Panc1 (cell line): ENCODE data around the genes NPIPB11, ZNF771 and ITGAL.

- RRBS, 2 experiments = no CpG with 5 or more reads among the region's 11 CpGs
These were observed 170.6 kb downstream of the LAT start for GRCh38 chr16:29155435-29155774.

DNA sequence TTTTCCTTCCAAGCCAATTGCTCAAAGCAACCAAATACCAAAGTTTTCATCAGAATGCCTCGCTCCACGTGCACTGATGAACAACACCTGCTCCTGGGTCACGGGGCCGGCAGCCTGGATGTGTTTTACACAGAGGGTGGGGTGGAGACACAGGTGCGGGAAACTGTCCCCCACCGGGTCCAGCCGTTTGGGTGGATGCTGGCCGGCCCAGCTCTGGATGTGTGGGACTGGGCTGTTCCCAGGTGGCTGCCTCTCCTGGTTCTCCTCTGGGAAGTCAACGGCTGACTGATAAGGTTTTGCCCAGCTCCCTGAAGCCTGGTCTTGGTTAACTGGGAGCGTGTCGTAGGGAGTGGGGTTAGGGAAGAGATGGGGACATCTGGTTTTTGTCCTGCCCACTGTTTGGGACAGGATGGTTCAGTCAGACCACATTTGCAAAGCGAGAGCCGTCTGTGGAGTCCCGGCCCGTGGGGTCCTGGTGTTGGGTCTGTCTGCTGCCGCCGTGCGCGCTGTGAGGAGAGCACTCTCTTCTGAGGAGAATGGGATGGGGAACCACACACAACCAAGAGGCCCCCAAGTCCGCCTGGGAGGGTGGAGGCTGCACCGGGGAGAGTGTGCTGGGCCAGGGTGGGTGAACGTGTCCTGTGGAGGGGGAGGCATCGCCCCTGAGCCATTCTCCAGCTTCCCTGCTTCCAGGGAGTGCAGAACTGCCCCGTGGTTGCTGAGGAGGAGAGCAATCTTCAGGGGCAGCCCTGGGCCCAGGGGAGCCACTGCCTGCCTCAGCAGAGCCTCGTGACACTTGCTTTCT, 173.0 kb downstream of the LAT start:
- RRBS, 2 experiments = 80 to 89% methylated on average over 2 of the region's 25 CpGs

DNA sequence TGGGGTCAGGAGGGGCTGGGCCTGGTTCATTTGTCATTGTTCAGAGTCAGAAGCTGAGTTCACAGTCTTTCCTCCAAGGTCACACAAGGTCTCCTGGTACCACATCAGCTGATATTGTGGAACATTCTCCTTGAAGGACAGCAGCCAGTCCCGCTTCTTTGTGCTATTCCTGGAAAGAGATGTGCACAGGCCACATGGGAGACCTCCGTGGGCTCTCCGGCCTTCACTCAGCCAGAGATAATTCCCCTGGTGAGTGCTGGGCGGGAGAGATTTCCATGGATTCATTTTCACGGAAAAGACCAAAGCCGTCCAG, 198.1 kb downstream of the LAT start:
- RRBS, 2 experiments = no CpG with 5 or more reads among the region's 6 CpGs

- RRBS, 2 experiments = no CpG with 5 or more reads among the region's 11 CpGs
These were observed 210.3 kb downstream of the LAT start for GRCh38 chr16:29195204-29195489.

DNA sequence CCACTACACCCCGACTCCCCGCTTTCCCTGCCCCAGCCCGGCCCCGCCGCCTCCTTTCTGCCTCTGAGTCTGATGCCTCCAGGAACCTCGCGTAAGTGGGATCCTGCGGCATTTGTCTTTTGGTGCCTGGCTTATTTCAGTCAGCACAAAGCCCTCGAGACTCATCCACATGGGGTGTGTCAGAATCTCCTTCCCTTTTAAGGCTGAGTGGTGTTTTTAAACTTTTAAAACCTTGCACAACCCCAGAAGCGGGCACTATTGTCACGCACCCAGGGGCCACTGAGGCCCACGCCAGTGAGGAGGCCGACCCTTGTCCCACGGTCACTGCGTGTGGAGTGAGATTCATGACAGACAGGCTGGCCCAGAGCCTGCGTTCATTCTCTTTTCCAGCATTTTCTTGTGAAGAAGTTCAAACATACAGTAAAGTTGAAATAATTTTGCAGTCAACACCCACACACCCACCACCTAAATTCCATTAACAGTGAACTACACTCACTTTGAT, 206.8 kb downstream of the NPIPB11 start:
- RRBS, 2 experiments = no CpG with 5 or more reads among the region's 16 CpGs

GRCh38 chr16:29266326-29267056, 140.0 kb downstream of the NPIPB11 start:
- RRBS, 2 experiments = no CpG with 5 or more reads among the region's 14 CpGs

GRCh38 chr16:29288387-29289184, 117.9 kb downstream of the NPIPB11 start:
- RRBS, 2 experiments = 98% methylated on average over 2 of the region's 21 CpGs; no CpG with 5 or more reads in 1 of the 2 experiments

- RRBS, 2 experiments = no CpG with 5 or more reads among the region's 4 CpGs
These were observed at the start of gene NPIPB11 for GRCh38 chr16:29406626-29406995. Gene NPIPB11 (minus strand): TSS chr16:29406711.

DNA sequence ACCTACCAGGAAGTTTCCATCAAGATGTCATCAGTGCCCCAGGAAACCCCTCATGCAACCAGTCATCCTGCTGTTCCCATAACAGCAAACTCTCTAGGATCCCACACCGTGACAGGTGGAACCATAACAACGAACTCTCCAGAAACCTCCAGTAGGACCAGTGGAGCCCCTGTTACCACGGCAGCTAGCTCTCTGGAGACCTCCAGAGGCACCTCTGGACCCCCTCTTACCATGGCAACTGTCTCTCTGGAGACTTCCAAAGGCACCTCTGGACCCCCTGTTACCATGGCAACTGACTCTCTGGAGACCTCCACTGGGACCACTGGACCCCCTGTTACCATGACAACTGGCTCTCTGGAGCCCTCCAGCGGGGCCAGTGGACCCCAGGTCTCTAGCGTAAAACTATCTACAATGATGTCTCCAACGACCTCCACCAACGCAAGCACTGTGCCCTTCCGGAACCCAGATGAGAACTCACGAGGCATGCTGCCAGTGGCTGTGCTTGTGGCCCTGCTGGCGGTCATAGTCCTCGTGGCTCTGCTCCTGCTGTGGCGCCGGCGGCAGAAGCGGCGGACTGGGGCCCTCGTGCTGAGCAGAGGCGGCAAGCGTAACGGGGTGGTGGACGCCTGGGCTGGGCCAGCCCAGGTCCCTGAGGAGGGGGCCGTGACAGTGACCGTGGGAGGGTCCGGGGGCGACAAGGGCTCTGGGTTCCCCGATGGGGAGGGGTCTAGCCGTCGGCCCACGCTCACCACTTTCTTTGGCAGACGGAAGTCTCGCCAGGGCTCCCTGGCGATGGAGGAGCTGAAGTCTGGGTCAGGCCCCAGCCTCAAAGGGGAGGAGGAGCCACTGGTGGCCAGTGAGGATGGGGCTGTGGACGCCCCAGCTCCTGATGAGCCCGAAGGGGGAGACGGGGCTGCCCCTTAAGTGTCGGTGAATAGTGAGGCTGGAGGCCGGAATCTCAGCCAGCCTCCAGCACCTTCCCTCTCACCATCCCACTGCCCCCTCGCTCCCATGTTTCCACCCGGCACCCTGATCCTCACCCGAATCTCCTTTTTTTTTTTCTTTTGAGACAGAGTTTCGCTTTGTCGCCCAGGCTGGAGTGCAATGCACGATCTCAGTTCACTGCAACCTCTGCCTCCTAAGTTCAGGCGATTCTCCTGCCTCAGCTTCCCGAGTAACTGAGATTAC, 1.4 kb downstream of the SPN start:
- RRBS, 2 experiments = 74 to 92% methylated on average over 8 of the region's 45 CpGs

GRCh38 chr16:29666959-29667750, 4.1 kb downstream of the SPN start:
- RRBS, 2 experiments = no CpG with 5 or more reads among the region's 15 CpGs

- RRBS, 2 experiments = no CpG with 5 or more reads among the region's 15 CpGs
These were observed 4.9 kb upstream of the QPRT start for GRCh38 chr16:29673993-29674648.

DNA sequence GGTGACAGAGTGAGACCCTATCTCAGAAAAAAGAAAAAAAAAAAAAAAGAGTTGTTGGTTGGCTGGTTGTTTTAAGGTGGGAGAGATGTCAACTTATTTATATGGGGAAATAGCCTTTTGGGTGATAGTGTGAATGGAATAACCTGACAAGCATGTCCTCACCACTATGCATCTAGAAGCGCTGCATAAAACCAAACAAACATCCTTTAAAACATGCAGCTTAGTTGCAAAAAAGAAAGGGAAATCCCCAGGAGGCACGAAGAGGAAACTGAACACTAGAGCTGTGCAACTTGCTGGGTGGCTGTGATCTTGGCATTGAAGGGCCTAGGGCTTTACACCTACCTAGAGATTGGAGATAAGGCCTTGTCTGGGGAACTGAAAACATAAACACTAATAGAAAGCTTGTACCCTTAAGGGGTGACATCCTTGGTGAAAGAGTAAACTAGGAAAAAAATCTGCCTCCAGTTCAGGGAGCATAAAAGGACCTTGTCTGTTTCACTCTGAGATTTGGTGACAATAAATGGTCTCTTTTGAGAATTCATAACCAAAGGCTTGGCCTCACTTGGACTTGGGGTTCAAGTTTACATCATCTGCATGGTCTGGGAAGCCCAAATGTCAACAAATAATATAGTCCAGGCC, 7.2 kb downstream of the C16orf54 start:
- RRBS, 2 experiments = no CpG with 5 or more reads among the region's 2 CpGs

GRCh38 chr16:29825030-29825883, 5.0 kb downstream of the MVP start:
- RRBS, 2 experiments = no CpG with 5 or more reads among the region's 7 CpGs

GRCh38 chr16:30182690-30182961, 776 bp upstream of the CORO1A start:
- RRBS, 2 experiments = no CpG with 5 or more reads among the region's 10 CpGs

GRCh38 chr16:30334270-30334654, 20.8 kb downstream of the CD2BP2 start:
- RRBS, 2 experiments = no CpG with 5 or more reads among the region's 8 CpGs

GRCh38 chr16:30358063-30358658, 3.1 kb upstream of the CD2BP2 start:
- RRBS, 2 experiments = 90 to 94% methylated on average over 10 of the region's 31 CpGs

DNA sequence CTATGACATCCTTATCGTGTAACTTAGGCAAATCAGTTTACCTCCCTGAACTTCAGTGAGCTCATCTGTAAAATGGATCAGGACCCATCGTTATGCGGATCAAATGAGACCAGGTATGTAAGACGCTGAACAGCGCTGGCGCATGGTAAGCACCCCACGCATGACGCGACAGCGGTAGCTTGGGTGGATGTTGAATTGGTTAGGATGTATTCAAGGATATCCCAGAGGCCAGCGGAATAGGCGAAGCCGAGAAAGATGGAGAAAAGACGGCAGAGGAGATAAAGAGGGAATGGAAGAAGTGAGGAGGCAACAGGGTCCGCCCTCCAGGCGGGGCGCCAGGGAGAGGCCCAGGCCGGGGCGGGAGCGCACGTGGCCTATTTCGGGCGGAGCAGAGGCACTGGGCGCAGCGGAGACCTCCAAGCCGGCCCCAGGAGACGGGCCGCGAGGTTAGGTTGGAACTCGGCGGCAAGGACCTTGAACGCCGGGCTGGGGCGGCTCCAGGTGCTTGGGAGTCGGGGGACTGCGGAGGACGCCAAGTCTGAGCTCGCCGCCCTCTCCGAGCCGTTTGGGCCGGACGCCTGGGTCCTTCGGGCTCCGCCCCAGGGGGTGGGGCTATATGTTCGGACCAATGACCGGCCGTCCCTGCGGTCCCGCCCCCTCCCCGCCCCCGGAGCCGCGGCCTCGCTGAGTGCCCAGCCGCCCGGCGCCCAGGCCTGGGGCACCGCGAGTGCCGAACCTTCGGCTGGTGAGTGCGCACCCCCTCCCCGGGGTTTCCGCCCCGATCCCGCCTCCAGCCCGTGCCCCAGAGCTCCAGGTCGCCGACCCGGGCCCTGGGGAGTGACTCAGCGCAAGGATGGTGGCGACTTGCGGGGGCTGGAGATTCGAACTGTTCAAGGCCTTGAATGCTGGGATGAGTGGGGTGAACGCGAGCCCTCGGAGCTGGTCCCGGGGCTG, at the start of gene ZNF771:
TSS of gene ZNF771 (plus strand) at position 687 of the 954 bp plus-strand sequence.
- RRBS, 2 experiments = under 1 to 4% methylated on average over 48 to 53 of the region's 79 CpGs

DNA sequence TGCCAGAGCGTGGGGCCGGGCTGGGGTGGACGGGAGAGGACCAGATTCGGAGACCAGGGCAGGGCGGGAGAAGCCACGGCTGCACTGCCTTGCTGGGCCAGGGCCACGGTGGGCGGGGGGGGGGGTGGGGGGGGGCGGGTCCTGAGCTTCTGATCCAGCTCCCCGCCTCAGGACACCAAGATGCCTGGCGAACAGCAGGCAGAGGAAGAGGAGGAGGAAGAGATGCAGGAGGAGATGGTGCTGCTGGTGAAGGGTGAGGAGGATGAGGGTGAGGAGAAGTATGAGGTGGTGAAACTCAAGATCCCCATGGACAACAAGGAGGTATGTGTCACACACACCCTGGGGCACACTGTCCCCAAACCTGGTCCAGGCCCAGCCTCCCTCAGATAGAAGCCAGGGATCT, 469 bp downstream of the ZNF771 start:
- RRBS, 2 experiments = no CpG with 5 or more reads among the region's 11 CpGs

- RRBS, 2 experiments = no CpG with 5 or more reads among the region's 6 CpGs
These were observed 1.5 kb upstream of the ITGAL start for GRCh38 chr16:30470959-30471537.

- RRBS, 2 experiments = no CpG with 5 or more reads among the region's 7 CpGs
These were observed at the start of gene ITGAL for GRCh38 chr16:30472457-30473048. Gene ITGAL (plus strand): TSS chr16:30472742.